Temporal lobe (tissue), 2 donors: ENCODE measurements around a stretch of chr7.

DNA sequence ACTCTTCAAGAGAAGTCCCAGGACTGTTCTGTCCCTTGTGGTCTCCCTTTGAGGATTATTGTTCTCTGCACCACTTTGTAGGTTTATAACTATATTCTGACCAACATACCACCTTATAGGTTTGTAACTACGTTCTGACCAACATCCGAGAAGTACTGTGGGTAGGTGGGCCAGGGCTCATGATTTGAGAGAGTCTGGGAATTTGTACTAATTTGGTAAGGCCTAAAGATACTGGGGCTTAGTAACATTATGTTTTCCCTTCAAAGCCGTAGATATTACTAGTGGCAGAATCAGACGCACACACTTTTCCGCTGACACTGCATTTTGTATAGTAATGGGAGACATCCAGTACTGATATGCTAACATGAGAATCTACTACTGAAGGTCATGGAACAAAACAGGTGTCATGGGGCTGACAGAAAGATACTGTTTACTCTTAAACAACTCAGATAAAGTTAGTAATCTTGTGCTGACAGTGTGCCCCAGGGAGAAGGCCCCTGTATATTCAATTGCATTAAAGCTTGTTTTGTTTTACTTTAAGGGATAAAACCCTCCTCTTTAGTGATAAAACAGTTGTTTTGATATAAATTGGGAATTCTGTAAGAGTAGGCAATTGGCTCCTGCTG lies 11.1 kb upstream of the GIMAP7 start:
- RAMPAGE, long total RNA = no peak

GRCh38 chr7:150515562-150516347 lies 1.1 kb downstream of the GIMAP7 start:
- RAMPAGE, long total RNA = no peak

DNA sequence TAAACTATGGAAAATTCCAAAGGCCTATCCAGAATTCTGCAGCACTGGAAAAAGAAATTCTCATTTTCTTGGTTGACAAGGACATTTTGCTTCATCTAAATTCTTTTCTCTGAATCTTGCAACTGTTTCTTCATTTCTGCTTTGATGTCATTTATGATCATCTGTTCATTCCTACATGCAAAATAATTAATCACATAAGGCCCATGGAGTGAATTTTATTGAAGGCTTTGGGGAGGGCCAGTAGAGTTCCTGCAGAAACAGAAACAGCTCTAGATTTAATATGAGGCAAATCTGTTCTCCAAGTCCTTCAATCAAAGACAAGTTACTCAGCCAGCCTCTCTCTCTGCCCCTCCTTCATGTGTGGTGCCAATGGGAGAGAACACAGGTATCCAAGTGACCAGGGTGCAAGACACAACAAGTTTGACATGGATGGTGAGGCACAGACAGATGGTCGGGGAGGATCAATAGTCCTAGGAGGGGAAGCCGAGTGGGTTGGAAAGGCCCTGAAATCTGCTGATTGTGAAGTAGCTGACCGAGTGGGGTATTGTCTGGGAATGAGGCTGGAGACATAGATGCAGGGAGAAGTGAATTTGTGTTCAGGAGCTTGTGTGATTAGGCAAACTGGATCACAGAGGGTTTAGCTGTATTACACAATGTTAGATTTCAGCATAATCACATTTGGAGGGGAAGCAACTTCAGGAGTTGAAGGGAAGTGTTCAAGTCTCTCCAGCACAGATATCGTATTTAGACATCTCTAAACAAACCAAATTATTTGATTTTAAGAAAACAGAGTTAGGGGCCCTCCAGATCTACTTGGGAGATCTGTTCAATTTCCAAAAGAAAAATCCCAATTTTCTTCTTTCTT lies 1.4 kb downstream of the GIMAP1 start:
- RAMPAGE, long total RNA = no peak

GRCh38 chr7:150721923-150722420 lies 5.6 kb downstream of the GIMAP1 start:
- RAMPAGE, long total RNA = no peak

DNA sequence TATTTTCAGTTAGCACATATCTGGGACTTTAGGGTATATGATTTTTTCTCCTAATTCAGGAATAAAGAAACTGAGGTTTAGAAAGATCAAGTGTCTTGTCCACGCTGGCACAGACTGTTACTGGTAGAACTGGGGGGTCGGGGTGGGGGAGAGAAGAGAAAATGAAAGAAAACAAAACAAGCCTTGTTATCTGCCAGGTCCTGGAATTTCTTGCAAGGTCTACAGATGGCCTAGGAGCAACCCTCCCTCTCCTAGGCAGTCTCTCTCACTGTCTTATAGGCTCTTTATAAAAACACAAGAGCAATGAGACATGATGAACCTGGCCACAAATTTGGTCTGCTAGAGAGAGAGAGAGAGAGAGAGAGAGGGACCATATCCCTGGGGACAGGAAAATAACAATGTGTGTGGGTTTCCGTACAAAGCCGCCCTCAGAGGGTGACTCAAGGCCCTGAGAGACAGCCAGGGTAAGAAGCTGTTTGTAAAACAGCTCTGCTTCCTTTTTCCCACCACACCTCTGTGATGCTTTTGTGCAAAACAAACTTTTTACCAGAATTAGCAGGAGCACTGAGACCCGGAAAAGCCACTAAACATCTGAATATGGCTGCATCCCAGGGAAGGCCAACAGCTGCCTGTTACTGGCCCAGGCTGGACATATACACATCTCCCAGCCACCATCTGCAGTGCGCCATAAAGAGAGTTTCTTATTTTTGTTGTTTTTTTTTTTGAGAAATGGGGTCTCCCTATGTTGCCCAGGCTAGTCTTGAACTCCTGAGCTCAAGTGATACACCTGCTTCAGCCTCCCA lies 18.3 kb downstream of the GIMAP5 start:
- RAMPAGE, long total RNA = no peak

- RAMPAGE, long total RNA = no peak
These were observed 21.4 kb downstream of the TMEM176B start for GRCh38 chr7:150778794-150779156.

- RAMPAGE, long total RNA = no peak
These were observed 18.2 kb downstream of the TMEM176B start for GRCh38 chr7:150781872-150782422.

DNA sequence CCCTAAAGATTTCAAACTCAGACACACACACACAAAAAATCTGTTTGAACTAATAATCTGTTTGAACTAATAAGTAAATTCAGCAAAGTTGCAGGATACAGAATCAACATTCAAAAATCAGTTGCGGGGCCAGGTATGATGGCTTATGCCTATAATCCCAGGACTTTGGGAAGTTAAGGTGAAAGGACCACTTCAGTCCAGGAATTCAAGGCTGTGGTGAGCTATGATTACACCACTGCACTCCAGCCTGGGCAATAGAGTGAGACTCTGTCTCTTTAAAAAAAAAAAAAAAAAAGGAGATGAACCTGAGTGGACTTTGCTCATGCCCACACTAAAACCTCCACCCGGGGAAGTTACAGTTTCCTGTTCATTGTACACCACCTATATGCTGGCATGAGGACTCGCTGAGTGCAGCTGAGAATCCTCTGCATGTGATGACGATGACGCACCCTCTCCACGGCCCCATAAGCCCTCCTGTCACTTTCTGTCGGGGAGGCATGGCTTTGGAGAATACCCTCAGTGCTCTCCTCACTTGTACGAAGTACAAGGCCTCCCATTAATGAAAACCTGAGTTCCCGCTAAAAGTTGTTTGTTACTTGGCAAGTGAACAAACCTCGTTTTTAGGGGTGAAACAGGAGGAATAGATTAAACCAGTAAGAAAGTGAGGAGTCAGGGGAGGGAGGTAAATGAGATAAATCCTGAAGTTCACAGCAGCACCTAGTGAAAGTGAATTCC lies 16.0 kb downstream of the TMEM176B start:
- RAMPAGE, long total RNA = no peak

DNA sequence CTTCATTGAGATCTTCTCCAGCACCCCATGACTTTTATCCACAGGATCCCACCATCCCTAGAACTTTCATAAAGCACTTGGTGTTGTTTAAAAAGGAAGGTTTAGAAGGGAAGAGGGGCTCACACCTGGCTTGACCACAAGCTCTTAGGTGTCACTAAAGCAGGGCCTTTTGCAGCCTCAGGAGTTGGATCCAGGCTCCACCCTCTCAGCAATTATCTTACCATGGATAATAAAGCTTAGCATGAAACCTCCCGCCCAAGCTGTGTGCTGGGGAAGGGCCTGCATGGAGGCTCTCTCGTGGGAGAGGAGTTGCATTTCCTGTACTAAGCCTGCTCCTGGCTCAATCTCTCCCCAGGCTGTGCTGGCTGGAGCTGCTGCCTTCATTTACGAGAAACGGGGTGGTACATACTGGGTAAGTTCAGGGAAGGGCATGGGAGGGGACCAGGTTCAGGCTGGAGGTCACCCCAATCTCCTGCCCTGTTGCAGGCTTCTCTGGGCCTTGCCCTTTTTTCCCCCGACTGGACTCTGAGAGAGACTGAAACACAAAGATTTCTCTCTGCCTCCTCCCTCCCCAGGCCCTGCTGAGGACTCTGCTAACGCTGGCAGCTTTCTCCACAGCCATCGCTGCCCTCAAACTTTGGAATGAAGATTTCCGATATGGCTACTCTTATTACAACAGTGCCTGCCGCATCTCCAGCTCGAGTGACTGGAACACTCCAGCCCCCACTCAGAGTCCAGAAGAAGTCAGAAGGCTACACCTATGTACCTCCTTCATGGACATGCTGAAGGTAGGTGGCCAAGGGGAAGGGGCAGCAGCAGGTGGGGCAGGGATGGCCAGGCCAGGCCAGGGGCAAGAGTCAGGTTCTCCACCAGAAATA lies 2.7 kb downstream of the TMEM176A start:
- RAMPAGE, long total RNA = no peak

- RAMPAGE, long total RNA = no peak
These were observed 23.8 kb downstream of the TMEM176A start for GRCh38 chr7:150824196-150824843.

DNA sequence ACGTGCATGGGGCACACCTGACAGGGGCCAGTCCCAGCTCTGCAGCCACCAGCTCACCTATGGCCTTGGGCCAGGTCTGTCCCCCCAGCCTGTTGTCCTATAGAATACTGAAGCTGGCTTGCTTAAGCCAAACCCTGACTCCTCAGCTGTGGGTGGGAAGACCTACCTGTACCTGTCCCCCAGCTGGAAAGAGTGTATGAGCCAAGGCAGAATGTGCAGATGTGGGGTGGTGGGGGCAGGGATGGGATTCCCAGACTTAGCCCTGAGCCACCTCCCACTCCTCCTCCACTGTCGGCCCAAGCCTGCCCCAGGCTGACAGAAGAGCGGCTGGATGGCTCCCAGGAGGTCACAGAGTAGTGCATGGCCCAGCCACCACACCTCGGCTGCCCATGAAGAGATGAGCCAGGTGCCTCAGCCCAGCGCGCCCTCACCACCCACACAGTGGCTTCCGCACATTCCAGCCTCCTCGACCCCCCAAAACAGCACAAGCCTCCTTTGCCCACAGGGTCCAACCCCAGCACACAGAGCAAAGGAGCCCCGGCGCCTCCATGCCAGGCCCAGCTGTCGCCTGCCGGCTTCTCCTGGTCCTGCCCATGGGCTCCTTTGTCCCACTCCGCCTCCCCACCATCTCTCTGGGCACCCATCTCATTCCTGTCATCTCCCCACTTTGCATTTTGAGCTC lies 23.5 kb downstream of the KCNH2 start:
- RAMPAGE, long total RNA = no peak

DNA sequence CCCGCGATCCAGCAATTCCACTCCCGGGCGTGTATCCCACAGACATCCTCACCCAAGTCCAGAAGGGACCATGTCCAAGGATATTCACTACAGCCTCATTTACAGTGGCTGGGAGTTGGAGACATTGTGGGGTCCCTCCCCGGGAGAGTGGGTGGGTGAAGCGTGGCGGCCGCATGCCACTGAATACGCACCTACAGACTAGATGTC lies 10.0 kb downstream of the KCNH2 start:
- RAMPAGE, long total RNA = no peak

GRCh38 chr7:150993248-150994022 lies 2.6 kb downstream of the NOS3 start:
- RAMPAGE, long total RNA = no peak

- RAMPAGE, long total RNA = start-site peak on the minus strand at chr7:151013796-151013813, 61 and 99 reads in 2 replicates
These were observed 10.8 kb downstream of the ATG9B start for GRCh38 chr7:151013425-151014040.

DNA sequence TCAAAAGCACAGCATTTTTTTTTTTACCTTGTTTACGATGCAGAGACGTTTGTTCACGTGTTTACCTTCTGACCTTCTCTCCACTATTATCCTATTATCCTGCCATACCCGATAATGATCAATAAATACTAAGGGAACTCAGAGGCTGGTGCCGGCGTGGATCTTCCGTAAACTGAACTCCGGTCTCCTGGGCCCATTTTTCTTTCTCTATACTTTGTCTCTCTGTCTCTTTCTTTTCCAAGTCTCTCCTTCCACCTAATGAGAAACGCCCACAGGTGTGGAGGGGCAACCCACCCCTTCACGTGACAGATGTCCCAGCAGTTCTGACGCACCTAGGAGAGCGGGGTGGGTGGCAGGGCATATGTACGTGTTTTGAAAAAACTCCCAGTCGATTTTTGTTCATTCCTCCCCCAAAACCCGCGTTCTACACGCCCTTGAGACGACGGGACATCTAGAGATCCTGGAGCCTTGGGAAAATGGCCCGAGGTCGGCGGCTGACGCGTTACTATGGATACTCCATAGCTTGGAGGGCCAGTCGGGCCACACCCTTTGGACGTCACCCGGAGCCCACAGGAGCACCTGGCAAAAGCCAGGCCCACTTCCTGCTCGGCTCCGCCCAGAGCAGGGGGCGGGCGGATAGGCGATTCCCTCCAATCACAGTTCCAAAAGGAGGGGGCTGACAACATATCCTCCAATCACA lies 431 bp upstream of the ABCB8 start:
- RAMPAGE, long total RNA = no peak

DNA sequence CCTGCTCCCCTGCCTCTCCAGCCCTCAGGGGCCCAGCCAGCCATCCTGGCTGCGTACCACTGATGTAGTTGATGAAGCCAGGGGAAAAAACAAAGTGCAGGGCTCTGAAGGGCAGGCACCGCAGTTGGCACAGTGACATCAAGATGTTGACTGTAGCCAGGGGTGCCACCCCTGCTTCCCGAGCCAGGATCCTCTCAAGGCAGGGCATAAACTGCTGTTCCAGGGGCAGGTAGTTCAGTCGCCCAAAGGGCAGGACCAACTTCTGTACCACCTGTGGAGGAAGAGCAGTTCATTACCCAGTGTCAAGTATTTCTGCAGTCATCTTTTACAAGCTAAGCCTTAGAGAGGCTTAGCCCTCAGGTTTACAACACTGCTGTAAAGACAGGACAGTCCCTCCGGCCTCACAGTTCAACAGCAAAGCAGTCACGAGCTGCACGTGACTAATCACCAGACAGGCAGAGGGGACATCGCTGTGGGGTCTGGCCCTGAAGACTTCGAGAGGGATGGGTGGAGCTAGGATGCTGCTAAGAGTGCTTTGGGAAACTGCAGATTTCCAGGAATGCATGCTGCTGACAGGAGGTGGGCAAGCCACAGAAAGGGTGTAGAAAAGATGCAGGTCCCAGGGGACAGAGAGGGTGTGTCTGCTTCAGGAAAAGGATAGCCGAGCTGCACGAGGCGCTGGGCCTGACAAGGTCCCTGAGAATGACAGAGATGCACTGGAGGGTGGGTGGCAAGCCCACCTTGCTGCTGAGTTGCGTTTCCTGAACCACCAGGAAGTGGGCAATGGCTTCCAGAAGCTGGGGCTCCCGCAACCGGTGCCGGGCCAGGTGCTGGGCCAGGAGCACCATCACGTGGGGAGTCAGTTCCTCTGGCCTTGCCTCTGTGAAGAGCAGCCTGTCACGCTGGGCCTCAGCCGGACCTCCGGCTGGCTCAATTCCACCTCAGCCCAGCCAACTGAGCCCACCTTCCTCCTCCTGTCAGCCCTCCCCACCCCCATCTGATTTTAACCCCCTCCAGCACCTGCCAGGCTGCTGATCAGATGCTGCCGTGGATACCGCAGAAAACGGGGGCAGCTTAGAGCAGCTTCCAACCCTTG lies 2.4 kb downstream of the FASTK start:
- RAMPAGE, long total RNA = no peak

GRCh38 chr7:151088365-151088588 lies 2.0 kb downstream of the AGAP3 start:
- RAMPAGE, long total RNA = no peak

- RAMPAGE, long total RNA = no peak
These were observed 39.0 kb downstream of the AGAP3 start for GRCh38 chr7:151125146-151125758.

GRCh38 chr7:151352544-151353061 lies 11.0 kb downstream of the NUB1 start:
- RAMPAGE, long total RNA = no peak

- RAMPAGE, long total RNA = no peak
These were observed 13.4 kb downstream of the CRYGN start for GRCh38 chr7:151426305-151427087.